Measurements from ENCODE around the genes SSMEM1 and CPA4.

- PRO-cap = no peak
Observed at GRCh38 chr7:129443580-129444173, 9.4 kb downstream of the STRIP2 start.

- PRO-cap = no peak
Observed at GRCh38 chr7:129604497-129605336, 6.8 kb upstream of the NRF1 start.

DNA sequence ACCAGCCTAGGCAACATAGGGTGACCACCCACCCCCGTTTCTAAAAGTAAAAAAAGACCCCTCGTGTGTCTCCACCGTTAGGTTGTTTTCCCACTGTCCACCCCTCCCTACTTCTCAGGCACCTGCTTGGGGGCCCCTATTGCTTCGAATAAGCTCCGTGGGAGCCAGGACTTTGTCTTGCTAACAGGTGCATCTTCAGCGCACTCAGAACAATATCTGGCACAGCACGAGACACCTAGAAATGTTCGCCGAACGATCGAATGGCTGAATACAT lies 636 bp upstream of the NRF1 start:
- PRO-cap = bidirectional peak, plus-strand start outside the sequence, minus-strand start at position 233 of the sequence

DNA sequence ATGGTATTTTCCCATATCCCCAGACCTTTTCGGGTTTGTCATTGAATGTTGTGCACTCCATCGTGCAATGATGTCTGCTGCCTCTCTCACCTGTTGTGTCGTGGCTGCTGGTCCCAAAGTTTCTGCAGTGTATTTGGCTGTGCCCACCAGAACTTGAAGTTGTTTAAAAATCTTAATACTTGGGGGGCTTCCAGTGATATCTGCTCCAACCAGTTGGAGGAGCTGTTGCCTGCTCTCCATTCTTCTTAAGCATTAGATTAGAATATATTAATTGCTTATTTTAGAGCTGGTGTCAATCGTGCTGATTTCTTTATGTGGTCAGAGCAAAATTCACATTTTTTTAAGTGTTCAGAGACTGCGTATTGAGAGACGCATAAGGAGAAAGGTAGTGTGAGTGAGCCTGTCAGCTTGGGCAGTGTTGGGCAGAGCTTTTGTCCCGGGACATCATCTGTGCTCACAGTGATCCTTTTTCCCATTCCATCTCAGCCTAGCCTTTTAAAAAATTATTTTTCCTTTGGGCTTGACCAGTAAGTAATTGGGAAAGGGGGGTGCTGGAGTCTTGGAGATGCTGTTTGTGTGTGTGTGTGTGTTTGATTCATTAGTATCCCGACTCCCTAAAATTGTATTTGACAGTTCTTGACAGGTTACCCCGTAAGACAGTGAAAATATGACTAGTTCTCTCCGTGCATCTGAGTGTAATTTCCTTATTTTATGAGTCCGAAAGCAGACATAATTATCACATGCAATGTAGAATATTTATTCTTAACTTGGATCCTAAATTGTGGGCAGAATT lies 1.4 kb downstream of the NRF1 start:
- PRO-cap = no peak

- PRO-cap = no peak
Observed at GRCh38 chr7:129617365-129618242, 6.1 kb downstream of the NRF1 start.

GRCh38 chr7:129640275-129640607 lies 28.7 kb downstream of the NRF1 start:
- PRO-cap = no peak

- PRO-cap = no peak
Observed at GRCh38 chr7:129739440-129740028, 128.0 kb downstream of the NRF1 start.

GRCh38 chr7:129826204-129826591 lies 126.6 kb downstream of the UBE2H start:
- PRO-cap = no peak

- PRO-cap = no peak
Observed at GRCh38 chr7:129830857-129831333, 121.9 kb downstream of the UBE2H start.

- PRO-cap = no peak
Observed at GRCh38 chr7:130086014-130086628, 15.8 kb downstream of the KLHDC10 start.

DNA sequence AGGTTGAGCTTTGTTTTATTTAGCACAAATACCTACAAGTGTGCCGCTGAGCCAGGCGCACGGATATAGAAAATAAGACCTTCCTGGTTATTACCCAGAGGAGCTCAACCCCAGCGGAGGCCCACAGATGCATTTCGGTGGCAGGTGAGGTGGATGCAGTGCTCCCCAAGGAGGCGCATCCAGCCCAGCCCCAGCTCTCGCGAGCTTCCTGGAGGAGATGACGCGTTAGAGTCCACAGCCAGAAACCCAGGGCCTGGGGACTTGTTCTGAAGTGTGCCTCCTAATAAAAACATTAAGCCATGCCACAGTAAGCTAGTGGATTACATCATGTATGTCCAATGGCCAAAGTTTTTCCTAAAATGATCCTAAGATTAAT lies 923 bp upstream of the TMEM209 start:
- PRO-cap = no peak

GRCh38 chr7:130207723-130208059 lies at the start of gene SSMEM1:
Gene SSMEM1, plus strand, starts transcription at chr7:130207860.
- PRO-cap = no peak

DNA sequence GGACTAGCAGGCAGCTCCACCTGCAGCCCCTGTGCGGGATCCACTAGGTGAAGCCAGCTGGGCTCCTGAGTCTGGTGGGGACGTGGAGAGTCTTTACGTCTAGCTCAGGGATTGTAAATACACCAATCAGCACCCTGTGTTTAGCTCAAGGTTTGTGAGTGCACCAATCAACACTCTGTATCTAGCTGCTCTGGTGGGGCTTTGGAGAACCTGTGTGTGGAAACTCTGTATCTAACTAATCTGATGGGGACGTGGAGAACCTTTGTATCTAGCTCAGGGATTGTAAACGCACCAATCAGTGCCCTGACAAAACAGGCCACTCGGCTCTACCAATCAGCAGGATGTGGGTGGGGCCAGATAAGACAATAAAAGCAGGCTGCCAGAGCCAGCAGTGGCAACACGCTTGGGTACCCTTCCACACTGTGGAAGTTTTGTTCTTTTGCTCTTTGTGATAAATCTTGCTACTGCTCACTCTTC lies 22.8 kb downstream of the SSMEM1 start:
- PRO-cap = no peak

GRCh38 chr7:130292865-130293458 lies at the start of gene CPA4:
Gene CPA4, plus strand, starts transcription at chr7:130293161.
- PRO-cap = no peak

DNA sequence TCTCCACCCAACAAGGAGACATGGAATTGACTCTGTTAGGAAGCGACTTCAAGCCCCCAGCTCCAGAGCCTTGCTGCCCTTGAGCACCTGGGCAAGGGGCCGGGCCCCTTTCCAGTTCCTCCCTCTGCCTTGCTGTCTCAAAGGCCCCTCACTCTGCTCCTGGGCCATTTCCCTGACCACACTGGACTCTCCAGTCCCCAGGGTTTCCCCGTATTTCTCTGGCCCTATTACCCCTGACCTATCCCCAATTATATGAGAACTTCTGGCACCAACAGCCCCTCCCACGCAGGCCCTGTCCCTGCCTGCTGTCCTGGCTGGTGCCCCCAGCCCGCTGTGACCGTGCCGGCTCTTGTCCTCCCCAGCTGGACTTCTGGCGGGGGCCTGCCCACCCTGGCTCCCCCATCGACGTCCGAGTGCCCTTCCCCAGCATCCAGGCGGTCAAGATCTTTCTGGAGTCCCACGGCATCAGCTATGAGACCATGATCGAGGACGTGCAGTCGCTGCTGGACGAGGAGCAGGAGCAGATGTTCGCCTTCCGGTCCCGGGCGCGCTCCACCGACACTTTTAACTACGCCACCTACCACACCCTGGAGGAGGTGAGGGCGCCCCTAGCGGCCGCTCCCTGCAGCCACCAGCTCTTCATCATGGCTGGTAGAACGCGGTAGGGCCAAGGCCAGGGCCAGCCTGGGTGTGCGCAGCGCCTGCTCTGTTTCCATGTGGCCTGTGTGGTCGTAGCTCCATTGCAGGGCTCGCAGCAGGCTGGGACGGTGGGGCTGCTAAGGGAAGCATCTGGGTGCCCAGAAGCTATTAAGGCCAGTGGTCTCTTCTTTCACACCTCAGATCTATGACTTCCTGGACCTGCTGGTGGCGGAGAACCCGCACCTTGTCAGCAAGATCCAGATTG lies 1.2 kb downstream of the CPA1 start:
- PRO-cap = no peak

- PRO-cap = no peak
Observed at GRCh38 chr7:130397696-130398334, 17.5 kb downstream of the CPA1 start.

DNA sequence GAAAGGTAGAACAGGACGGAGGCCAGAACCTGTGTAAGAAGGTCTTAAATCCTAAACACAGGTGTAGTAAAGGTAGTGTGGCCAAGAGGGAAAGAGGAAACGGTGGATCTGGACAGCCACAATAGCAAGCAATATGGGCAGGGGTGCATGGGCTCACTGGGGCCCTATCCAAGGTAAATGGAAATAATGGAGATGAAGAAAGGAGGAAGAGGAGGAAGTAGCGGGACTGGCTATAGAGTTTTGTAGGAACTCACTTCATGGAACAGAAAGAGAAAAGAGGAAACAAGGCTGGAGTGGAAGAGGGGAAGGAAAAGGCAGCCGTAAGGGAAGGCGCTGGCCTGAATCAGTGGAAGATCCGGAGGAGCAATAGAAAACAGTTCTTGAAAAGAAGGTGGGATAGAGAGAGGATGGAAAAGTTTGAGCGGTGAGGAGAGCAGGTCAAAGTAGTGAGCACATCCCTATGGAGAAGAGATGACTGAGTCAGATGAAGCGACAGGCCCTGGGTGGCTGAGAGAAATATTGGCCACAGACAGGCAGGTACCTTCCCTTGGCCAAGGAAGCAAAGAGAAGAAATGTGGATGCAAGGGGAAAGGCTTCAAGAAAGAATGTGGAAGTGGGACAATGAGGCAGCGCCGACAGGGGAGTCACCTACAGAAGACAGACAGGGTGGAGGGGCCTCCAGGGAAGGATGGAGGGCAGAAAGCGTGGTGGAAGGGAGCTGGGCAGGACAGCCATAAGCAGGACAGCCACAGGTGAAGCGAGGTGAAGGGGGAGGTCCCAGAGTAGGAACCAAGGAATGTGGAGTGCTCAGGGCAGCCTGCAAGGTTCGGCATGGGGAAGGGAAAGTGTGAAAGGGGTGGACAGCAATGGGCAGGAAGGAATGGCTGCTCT lies 43.0 kb downstream of the MEST start:
- PRO-cap = no peak

DNA sequence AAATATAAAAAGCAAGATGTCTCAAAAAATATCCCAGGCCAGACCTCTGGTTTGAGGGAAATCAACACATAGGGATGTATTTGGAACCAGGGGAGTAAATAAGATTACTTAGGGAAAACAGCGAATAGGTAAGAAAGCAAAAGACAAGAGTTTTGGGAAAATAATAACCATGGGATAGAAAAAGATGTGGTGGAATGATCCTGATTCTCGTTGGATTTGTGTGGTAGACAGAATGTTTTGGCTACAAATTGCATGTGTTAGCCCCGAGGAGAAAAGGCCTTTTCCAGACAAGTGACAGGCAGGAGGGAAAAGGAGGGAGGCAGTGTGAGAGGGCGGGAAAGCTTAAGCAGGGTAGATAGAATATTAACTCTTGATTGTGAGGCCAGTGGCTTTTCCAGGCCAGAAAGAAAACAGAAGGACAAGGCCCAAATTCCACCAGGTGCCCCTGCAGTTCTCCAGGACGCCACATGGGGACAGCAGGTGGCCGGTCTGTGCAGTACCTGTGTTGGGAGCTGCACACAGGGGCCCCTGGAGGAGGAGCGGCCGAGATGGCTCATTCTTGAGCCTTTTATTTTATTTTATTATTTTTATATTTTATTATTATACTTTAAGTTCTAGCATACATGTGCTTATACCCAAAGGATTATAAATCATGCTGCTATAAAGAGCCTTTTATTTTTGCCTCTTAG lies 141.2 kb upstream of the KLF14 start:
- PRO-cap = no peak

GRCh38 chr7:130899215-130900346 lies 165.6 kb upstream of the KLF14 start:
- PRO-cap = no peak

DNA sequence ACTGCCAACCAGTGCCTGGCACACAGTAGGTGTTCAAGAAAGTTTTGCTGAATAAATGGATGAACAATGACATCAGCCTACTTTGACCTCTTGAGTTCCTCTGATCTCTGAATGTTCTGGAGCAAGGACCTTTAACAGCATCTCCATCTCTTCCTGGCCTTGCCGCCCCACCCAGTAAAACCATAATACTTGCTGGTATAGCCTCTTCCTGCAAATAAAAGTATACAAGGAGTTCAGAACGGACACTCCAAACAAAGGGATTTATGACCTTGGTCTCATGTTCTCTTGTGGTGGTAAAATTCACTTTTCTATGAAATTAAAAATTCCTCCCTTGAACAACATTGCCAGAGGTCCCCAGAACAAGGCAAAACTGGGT lies 166.8 kb upstream of the KLF14 start:
- PRO-cap = no peak